Karpas-422 (cell line): Measurements from ENCODE around the gene UBE2F.

DNA sequence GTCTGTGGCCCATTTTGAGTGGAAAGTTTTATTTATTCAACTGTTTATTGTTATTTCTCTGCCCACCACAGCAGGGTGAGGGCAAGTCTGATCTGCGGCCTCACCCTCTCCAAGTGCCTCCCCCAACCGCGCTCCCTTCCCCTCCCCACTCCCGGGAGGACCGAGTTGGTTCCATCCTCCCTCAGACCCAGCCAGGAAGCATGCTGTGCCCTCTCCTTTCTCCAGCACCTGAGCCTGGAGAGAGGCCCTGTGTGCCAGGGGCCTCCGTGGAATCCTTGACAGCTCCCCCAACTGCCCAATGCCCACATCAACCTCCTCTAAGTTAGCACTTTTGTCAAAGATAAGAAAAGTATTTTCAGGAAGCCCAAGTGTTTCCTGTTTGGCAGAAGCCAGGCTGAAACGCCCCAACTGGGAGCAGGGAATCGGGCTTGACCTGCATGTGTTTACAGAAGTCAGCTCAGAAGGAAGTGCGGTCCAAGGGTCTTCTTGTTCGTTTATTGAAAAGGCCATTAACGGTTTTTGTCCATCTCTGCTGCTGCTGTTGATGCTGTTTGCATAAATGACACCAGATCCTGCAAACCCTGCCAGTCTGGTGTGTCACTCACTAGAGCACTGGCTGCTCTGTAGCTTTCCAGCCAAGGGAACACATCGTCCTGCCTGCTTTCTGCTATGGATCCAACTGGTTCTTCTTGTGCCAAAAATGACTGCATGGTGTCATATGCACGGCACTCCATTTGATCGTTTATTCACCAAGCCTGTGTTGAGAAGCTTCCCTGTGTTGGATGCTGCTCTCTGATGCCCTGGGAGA, 35.3 kb upstream of the COL6A3 start:
- PRO-cap = no peak
- RAMPAGE, long total RNA = no peak

DNA sequence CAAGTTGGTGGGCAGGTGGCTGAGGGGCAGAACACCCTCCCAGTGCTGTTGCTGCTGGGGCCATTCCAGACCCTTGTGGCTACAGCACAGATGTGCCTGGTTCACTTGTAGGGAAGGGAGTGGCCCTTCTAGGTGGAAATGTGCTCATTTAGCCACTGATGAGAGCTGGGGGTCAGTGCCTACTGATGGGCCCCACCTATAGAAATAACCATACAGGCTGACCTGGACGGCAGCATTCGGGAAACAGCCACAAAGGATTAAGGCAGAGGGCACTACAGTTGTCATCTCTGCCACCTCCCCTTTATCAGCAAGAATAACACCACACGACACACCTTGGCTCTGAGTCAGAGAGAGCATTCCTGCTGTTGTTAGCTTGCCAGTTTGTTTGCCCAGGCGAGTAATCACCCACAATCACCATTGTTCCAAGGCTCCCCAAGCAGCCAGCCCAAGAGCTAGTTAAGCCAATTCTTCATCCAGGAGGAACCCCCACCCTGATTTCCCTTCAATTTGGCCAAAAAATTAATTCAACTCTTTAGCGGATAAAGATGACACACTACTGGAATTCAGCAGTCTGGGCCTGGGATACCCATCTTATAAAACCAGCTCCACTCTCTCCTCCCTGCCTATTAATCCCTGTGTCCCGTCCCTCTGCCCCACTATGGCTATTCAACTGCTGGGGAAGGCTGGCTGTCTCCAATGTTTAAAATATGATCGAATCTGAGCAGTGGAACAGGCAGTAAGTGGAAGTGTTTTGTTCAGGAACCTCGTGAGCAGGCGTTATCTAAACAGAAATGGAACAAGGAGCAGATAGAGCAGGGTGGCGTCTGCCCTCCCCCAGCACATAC, 2.5 kb downstream of the MLPH start:
- PRO-cap = no peak
- RAMPAGE, long total RNA = no peak

DNA sequence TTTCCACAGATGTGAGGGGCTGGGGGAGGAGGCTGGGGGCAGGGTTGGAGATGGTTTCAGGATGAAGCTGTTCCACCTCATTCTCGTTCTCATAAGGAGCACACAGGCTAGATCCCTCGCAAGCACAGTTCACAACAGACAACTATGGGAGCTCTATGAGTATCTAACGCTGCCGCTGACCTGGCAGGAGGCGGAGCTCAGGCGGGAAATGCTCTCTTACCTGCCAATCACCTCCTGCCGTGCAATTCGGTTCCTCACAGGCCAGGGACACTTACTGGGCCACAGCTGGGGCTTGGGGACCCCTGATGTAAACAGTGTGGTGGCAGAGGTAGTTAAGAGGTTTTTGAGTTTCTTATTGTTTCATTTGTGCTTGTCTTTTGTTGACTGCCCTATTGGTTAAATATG, 9.9 kb downstream of the MLPH start:
- PRO-cap = no peak
- RAMPAGE, long total RNA = no peak

GRCh38 chr2:237497404-237497637, 10.3 kb downstream of the MLPH start:
- PRO-cap = no peak
- RAMPAGE, long total RNA = no peak

GRCh38 chr2:237539769-237540217, 26.6 kb upstream of the PRLH start:
- PRO-cap = no peak
- RAMPAGE, long total RNA = no peak

- PRO-cap = no peak
- RAMPAGE, long total RNA = no peak
Observed at GRCh38 chr2:237558511-237559557, 7.5 kb upstream of the PRLH start.

- PRO-cap = no peak
- RAMPAGE, long total RNA = no peak
Observed at GRCh38 chr2:237626796-237627312, 533 bp upstream of the LRRFIP1 start.

DNA sequence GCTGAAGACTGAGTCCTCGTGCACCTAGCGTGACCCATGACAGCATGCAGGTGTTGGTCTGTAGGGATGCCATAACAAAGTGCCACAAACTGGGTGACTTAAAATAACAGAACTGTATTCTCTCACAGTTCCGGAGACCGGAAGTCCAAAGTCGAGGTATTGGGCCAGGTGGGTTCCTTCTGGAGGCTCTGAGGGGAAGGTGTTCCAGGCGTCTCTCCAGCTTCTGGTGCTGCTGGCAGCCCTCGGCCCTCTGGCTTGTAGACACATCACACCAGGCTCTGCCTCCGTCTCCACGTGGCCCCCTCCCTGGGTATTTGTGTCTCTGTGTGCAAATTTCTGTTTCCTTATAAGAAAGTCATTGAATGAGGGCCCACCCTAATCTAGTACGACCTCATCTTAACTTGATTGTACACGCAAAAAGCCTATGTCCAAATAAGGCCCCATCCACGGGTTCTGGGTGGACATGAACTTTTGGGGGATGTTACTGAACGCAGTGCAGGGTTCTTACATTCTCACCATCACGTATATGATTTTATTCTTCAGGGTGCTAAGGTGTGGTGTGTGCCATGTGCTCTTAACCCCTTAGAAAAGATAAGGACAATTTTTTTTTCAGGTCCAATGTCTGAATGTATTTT, 34.6 kb downstream of the LRRFIP1 start:
- PRO-cap = no peak
- RAMPAGE, long total RNA = no peak

DNA sequence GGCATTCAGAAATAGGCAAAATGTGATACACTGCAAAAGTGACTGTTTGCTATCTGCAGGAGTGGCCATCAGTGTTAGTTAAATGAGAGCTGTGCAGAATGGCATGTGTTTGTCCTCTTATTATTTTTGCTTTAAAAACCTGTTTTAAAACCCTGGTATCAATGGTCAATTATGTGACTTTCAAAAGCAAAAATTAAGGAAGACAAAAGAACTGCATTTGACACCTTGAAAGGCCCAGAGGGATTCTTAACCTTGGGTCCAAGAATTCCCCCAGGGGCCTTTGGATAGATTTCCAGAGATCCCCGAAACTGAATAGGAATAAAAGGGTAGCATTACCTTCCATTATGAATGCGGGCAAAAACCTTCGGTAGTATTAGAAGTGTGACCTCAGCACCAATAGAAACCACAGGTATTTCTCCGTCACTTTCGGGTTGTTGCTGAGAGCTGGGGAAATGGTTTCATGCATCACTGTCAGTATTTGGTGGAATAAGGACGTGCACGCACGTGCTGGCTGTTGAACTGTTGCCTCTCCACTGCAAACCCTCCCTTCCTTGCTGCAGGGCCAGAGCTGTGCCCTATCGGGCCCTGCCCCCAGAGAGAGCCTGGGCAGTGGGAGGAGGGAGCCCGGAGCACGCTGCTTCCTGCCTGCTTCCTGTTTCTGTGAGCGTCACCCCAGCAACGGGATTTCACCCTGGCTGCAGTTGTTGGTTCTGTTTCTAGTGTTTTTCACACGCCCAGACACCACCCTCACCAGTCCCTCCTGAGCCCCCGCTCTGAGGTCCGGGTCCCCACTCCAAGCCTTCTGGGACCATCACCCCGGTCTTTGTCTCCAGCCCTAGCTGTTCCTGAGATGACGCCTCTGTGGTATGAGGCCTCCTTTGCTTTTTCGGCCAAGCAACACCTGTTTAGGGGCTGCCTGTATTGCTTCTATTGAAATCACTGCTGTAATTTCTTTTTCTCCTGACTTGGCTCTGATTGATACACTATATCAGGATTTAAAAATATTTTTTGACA, 47.3 kb downstream of the LRRFIP1 start:
- PRO-cap = bidirectional peak, plus-strand start at position 704 of the sequence, minus-strand start at position 604 of the sequence
- RAMPAGE, long total RNA = no peak

- PRO-cap = no peak
- RAMPAGE, long total RNA = no peak
Observed at GRCh38 chr2:237686792-237687293, 59.5 kb downstream of the LRRFIP1 start.

GRCh38 chr2:237700463-237701707, 73.5 kb downstream of the LRRFIP1 start:
- PRO-cap = no peak
- RAMPAGE, long total RNA = no peak

DNA sequence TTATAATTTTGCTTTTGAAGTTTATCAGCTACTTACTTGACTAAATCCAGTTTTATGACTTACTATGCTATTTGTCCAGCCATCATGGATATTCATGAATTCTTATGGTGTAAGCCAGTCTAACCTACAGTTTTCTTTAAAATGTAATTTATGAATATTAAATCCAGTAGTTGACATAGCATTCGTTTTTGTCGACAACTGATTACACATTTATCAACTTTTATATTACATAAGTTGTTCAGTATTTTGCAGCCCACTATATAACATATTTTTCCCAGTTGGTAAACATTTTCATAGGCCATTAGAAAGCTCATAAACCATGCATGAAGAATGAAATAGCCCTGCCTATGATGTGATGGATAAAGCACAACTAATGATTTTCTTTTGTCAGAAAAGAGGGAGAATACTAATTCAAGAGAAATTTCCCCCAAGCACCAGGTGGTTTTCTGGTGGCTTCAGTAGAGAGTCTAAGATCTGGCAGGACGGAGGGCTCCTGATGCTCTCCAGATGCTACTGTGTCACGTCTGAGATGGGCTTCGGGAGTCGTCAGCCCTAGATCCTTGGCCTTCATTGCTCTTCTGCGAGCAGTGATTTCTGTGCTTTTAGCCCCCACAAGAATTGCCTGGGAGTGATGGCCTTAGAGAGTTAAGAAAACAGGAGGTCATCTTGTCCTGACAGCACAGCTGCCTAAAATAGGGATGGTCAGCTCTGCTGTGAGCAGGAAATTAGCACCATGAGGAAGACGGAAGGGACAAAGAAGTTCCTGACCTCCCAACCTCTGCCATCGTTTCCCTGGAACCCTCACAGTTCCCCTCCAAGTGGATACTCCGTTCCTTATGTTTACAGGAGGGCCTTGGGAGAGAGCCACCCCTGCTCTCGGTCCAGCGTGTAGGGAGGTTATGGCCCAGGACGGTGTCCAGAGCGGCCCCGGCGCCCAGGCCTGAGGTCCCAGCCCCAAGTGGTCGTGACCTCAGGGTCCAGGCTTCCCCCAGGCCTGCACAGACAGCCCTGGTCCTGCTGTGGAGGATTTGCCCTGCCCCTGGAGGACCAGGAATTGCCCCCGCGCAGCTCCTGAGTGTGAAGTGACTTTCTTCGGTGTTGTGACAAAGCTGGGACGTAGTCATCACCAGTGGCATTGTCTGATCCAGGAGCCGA, 62.1 kb upstream of the RBM44 start:
- PRO-cap = no peak
- RAMPAGE, long total RNA = no peak

DNA sequence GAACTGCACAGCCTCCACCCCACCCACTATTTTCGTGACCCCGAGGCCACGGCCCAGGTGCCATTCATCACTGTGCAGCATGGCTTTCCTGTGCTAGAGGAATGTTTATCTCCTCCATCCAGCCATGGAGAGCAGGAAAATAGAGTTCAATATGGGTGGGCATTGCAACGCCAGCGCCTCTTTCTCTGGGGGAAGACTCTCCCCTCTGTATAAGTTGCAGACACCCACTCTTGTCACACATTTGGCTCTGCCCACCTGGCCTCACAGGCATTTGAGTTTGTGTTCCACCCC, 57.8 kb upstream of the RBM44 start:
- PRO-cap = no peak
- RAMPAGE, long total RNA = no peak

GRCh38 chr2:237898367-237899179, 39.1 kb downstream of the RAMP1 start:
- PRO-cap = no peak
- RAMPAGE, long total RNA = no peak

DNA sequence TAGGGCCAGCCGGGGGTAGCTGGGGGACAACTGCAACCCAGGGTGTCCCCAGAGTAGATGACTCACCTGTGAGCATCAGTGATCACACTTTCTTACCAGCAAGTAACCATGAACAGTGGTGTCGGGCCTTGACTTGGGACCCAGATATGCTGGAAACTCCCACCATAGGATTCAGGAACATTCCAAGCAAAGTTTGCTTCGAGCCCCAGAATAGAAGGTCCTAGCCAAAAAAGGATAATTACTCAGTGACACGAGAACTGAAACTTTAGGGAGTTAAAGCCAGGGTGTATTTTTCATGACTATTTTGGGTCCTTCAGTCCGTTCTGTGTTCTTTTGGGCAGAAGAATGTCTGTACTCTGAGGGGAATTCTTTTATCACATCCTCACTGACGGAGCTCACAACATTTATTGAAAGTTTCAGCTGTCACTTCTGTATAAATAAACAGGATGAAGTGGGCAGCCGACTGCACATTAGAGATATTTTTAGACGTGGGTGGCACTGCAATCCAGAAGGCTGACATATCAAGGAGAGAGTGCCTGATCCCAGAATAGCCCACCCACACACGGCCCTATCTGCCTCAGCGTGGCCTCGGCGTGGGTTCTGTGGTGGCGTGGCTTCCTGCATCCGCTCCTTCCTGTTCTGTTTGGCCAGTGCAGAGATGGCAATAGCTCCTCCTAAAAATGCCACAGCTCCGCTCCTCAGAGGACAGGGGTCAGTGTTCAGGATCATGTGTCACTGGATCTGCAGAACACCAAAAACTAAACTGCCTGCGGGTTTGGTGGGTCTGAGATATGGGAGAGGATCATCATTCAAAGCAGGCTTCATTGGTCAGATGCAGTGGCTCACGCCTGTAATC, 45.7 kb downstream of the RAMP1 start:
- PRO-cap = no peak
- RAMPAGE, long total RNA = no peak

DNA sequence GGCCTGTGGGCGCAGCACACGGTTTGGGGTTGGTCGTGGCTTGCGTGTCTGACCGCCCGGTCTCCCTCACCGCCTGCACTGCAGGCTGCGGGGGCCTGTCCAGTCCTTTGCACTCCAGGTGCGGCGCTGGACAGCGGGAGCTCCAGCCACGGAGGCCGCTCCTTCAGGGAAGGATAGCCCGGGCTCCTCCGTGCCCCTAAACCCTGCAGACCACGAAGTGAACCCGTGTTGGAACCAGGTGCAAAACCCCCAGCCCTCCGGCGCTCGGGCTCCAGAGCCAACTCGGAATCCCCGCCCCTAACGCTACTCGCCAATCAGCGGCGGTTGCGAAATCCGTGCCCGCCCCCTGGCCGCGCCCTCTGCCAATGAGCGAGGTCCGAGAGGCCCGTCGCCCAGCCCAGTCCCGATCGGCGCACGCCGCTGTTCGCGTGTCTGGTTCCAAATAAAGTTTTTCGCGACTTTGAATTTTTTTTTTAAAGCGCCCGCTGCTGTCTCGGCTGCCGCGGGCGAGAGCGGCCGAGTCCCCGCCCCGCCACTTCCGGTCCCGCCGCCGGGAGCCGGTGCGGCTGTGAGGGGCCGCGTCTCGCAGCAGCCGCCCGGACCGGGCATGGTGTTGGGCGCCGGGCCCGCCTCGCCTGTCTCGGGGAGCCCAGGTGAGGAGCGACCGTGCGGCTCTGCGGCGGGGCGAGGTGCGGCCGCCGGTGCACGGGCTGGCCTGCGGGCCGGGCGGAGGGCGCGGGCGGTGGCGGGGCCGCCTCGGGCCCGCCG, at the start of gene UBE2F:
UBE2F (plus strand) TSS at position 535 of the 768 bp plus-strand sequence.
- PRO-cap = bidirectional peak, plus-strand start at position 535 of the sequence, minus-strand start at position 247 of the sequence
- RAMPAGE, long total RNA = no peak

GRCh38 chr2:237967248-237968330, 775 bp downstream of the UBE2F start:
- PRO-cap = no peak
- RAMPAGE, long total RNA = no peak

GRCh38 chr2:238059915-238060930, 578 bp upstream of the SCLY start:
- PRO-cap = bidirectional peak, plus-strand start at chr2:238061031, minus-strand start at chr2:238060769
- RAMPAGE, long total RNA = no peak

- PRO-cap = no peak
- RAMPAGE, long total RNA = no peak
Observed at GRCh38 chr2:238063426-238063990, 2.7 kb downstream of the SCLY start.

DNA sequence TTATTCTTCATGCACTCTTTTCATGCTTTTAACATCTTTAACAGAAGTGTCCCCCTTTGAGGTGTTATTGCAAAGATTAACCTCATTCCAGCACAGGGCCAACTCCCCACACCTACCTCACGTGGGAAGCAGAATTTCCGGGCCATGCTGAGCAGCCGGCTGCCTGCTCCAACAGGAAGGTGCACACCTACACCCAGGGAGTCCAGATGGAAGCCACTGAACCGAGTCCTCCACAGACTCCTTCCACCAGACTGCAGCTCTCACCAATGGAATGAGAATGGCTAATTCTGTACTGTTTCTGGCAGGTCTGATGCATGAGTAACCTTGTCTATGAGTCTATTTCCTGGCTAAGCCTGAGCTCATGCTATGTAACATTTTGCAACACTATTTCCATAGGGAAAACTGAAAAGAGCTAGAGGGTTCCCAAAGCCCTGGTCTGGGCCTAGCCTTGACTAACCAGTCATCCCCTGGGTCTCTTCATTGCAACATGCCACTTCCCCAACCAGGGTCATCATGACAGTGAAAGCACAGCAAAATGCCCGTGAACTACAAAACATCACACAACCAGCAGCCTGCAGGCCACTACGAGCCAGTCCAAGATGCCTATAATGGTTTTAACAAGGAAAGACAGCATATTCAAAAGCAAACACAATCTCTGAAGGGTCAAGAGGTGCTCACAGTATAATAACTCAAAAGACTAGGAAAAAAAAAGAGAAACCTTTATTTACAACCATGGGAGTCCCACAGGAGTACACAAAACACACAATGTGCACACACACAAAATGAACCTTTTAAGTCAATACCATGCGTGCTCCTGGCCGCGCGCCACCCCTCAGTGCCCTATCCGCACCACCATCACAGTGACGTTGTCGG, 11.2 kb downstream of the ERFE start:
- PRO-cap = no peak
- RAMPAGE, long total RNA = no peak